Adrenal gland (tissue), 7 donors: ENCODE measurements around a stretch of chr2.

DNA sequence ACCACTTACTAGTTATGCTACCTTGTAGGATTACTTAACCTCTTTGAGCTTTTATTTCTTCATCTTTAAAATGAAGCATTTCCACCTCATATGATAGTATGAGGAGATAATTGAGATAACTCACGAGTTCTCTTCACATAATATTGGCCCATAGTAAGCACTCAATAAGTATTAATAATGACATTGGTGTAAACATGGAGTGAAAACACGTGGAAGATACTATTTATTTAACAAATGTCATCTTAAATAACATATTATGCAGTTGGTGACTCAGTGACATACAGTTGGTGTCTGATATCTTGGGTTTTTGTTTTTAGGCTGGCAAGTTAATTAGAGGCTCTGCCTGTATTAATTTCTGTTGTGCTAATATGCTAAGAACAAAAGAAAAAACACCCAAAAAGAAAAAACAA is 16.9 kb downstream of the AFTPH start:
- PRO-cap, 3 experiments = no peak in any of the 3 experiments
- RAMPAGE, long total RNA, 4 experiments = no peak in any of the 4 experiments
- RRBS = no CpG with 5 or more reads among the region's 2 CpGs

DNA sequence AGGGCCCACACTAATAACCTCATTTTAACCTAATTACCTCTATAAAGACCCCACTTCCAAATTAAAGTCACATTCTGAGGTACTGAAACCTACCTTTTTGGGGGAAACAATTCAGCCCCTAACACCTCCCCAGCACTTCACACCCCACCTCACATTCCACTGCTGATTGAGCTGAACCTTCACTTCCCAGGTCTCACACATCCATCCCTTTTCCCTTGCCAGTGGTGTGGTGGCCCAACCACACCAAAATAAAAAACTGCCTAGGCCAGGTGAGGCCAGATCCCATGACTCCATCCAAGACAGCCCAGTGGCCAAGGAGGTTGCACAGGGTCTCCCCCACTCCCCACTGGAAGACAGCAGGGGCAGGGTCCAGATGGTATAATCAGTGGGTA is 23.2 kb downstream of the SERTAD2 start:
- PRO-cap, 3 experiments = no peak in any of the 3 experiments
- RAMPAGE, long total RNA, 4 experiments = no peak in any of the 4 experiments

GRCh38 chr2:64751108-64752429 is 97.9 kb upstream of the SERTAD2 start:
- PRO-cap, 3 experiments = peak in 3 of 3 experiments; most common plus-strand start chr2:64751597 (in 2); most common minus-strand start chr2:64751799 (in 3)
- RAMPAGE, long total RNA, 4 experiments = no peak in any of the 4 experiments
- RRBS = 2% methylated on average over 25 of the region's 77 CpGs

- PRO-cap, 3 experiments = peak in 3 of 3 experiments; most common plus-strand start chr2:64860023 (in 3); most common minus-strand start chr2:64859721 (in 2)
- RAMPAGE, long total RNA, 4 experiments = no peak in any of the 4 experiments
- RRBS = 4% methylated on average over 14 of the region's 57 CpGs
Measured at GRCh38 chr2:64859574-64860304, 129.5 kb upstream of the SLC1A4 start.

DNA sequence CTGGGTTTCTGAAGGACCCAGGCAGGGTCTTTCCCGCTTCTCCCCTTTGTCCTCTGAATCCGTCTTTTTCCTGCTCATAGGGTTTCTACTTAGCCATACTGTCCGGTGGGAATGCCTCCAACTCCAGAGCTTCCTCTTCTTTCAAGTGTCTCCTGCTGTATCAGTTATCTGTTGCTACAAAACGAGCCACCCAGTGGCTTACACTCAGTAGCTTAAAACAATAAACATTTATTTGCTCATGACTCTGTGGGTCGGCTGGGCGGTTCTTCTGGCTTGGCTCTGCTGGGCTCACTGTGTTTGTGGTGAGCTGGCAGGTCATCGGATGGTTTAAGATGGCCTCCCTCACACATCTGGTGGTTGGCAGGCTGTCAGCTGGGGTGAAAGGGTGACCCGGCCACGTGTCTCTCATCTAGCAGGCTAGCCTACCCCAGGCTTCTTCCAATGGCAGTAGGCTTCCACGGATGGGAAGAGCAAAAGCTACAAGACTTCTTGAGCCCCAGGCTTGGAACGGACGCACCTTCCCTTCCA is 122.4 kb upstream of the SLC1A4 start:
- PRO-cap, 3 experiments = no peak in any of the 3 experiments
- RAMPAGE, long total RNA, 4 experiments = no peak in any of the 4 experiments
- RRBS = no CpG with 5 or more reads among the region's 12 CpGs

DNA sequence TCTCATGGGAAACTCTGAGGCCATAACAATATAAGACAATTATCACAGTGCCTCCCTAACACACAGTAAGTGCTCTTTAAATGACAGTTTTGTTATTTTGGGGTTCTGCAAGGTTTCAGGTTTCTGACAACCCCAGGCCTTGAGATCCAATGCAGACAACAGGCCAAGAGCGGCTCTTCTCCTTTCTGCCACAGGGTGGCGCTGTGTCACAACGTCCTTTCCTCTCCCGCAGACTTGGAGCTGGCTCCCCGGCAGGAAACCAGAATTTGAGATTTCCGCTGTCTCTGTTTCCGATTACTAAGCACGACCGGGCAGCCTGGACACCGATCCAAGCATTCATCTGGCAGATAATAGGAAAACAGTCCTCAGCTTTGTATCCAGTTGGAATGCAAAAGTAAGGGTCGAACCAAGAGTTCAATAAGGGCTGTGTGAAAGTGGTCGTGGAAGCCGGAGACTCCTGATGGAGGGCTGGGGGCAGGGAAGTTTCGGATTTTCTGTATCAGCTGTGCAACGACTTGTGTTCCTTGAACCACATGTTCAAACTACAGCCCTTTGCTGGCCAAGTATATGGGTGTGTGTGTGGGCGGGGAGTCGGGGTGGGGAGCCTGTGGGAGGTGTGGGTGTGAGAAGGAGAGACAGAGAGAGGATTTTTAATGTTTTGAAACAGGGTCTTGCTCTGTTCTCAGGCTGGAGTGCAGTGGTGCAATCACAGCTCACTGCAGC is 71.4 kb upstream of the SLC1A4 start:
- PRO-cap, 3 experiments = peak in 2 of 3 experiments; most common plus-strand start position 293 of the sequence (in 1)
- RAMPAGE, long total RNA, 4 experiments = no peak in any of the 4 experiments
- RRBS = 0% methylated on average over 5 of the region's 17 CpGs

DNA sequence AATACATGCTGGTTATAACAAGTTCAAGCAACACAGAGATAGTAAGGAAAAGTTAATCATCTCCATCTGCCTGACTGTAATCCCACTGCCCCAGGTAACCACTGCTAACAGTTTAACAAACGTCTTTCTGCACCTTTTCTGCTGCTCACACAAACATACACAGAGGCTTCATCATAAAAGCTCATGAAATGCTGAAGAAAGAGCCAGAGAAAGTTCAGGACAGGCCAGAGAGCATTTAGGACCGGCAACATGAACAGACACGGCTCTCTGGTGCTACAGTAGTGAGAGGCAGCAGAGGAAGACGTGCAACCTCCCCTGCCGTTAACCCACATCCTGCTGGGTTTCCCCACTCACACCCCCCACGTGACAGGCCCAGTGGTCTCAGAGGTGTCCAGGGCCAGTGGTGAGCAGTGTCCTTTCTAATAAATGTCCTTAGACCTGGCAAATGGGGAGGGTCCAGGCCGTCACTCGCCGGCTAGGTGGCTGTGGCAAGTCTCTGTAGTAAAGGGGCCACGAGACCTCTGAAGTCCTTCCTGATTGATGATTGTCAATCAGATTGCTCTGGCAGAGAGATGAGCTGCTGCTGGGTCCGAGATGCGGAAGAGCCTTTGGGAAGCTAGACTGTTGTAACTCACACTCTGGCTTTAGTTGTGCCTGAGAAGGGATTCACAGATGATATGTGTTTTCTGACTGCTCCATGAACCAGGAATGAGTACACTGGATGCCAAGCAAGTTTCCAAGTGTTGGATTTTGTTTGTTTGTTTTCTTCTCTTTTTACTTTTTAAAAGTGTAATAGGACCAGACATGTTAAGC is 42.9 kb upstream of the SLC1A4 start:
- PRO-cap, 3 experiments = no peak in any of the 3 experiments
- RAMPAGE, long total RNA, 4 experiments = no peak in any of the 4 experiments
- RRBS = no CpG with 5 or more reads among the region's 12 CpGs

DNA sequence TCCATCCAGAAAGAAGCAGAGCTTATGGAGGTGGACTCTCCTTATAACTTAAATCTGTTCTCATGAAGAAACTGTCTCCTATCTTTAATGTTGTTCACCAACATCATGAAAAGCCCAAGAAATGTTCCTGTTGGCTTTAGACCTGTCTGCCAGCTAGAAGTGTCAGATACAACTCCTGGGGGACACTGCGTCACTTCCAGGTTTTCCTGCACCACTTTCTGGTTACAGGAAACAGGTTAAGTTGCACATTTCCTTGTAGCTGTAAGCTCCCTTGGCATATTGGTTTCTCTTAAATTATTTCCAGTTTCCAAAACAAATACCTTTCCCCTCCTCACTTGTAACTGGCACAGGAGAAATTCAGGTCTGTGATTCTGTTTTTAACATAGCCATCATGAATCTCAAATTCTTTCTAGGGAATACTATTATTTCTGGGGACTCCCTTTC is 2.9 kb downstream of the CEP68 start:
- PRO-cap, 3 experiments = no peak in any of the 3 experiments
- RAMPAGE, long total RNA, 4 experiments = no peak in any of the 4 experiments
- RRBS = no CpG with 5 or more reads among the region's 1 CpG

DNA sequence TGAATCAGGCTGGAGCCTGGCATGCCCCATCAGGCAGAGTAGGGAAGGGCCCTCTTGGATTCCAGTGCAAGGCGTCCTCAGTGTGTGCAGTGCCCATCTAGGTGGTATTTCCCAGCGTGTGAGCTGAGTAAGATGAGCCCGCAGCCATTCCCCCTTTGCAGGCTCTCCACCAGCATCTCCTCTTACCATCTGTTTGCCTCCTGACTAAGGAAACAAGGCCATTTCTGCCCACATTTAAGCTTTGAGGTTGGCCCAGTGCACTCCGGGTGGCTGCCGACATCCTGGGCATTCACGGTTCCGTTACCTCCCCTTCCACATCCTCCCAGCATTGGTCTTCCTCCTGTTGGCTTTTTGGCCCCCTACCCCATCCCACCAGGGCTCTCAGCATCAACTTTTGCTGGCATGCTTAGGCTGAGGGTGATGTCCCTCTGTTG is 11.7 kb downstream of the CEP68 start:
- PRO-cap, 3 experiments = no peak in any of the 3 experiments
- RAMPAGE, long total RNA, 4 experiments = no peak in any of the 4 experiments
- RRBS = no CpG with 5 or more reads among the region's 7 CpGs

DNA sequence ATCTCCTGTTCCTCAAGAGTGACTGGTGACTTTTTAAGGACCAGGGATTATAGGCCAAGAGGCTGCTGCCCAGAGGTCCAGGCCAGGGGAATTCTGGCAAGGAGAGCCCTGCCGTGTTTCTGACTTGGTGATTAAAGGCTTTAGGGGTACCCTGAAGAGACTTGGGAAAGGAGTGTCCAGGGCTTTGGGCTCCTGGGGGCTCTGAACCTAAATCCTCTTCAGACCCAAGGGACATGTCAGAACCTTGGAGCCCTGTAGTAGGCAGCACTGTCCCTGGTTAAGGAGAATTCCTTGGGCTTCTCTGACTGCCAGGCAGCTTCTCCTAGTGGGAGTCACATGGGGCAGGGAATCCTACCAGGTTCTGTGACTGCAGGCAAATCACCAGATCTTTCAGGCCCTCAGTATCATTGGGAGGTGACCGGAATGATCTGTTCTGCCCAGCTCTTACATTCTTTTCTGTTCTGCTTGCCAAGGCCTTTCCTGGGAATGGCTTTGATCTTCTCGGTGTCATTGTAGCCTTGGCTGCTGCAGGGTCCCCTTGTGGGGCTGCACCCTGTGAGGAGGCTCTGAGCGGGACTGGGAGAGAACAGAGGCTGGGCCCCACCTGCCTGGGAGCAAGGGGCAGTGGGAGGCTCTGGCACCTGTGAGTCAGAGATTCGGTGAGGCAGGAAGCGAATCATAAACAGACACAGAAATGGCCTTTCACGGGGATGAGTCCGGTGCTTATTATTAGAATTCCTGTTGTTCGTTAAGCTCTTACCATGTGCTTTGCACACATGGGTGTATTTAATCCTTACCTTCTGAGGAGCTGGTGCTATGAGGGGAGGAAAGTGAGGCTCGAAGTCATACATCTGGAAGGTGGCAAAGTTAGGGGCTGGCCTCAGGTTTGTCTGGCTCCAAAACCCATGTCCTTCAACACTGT is 14.0 kb downstream of the CEP68 start:
- PRO-cap, 3 experiments = peak in 3 of 3 experiments; most common plus-strand start position 401 of the sequence (in 2); most common minus-strand start position 293 of the sequence (in 2)
- RAMPAGE, long total RNA, 4 experiments = no peak in any of the 4 experiments
- RRBS = no CpG with 5 or more reads among the region's 10 CpGs

- PRO-cap, 3 experiments = no peak in any of the 3 experiments
- RAMPAGE, long total RNA, 4 experiments = no peak in any of the 4 experiments
- RRBS = no CpG with 5 or more reads among the region's 4 CpGs
Measured at GRCh38 chr2:65092699-65093332, 36.6 kb downstream of the CEP68 start.

DNA sequence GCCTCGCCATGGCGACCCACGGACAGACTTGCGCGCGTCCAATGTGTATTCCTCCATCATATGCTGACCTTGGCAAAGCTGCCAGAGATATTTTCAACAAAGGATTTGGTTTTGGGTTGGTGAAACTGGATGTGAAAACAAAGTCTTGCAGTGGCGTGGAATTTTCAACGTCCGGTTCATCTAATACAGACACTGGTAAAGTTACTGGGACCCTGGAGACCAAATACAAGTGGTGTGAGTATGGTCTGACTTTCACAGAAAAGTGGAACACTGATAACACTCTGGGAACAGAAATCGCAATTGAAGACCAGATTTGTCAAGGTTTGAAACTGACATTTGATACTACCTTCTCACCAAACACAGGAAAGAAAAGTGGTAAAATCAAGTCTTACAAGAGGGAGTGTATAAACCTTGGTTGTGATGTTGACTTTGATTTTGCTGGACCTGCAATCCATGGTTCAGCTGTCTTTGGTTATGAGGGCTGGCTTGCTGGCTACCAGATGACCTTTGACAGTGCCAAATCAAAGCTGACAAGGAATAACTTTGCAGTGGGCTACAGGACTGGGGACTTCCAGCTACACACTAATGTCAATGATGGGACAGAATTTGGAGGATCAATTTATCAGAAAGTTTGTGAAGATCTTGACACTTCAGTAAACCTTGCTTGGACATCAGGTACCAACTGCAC is 22.4 kb upstream of the ACTR2 start:
- PRO-cap, 3 experiments = no peak in any of the 3 experiments
- RAMPAGE, long total RNA, 4 experiments = start-site peak on the plus strand in 1 of 4 experiments, centred at position 155 of the sequence, 6 reads per replicate
- RRBS = no CpG with 5 or more reads among the region's 10 CpGs

DNA sequence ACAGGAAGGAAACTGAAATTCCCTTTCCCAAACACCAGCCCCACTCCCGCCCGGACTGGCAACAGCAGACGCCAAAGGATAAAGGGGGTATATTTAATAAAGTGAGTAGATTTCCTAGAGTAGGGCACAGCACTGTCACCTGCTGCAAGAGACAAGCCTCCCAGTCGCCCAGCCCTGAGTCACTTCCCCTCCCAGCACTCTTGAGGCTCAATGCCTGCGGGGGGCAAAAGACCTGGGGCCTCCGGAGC is 2.1 kb downstream of the SPRED2 start:
- PRO-cap, 3 experiments = no peak in any of the 3 experiments
- RAMPAGE, long total RNA, 4 experiments = no peak in any of the 4 experiments
- RRBS = no CpG with 5 or more reads among the region's 6 CpGs

GRCh38 chr2:65430641-65431689 is 1.4 kb downstream of the SPRED2 start:
- PRO-cap, 3 experiments = peak in 3 of 3 experiments; most common plus-strand start chr2:65431525 (in 3); most common minus-strand start chr2:65430775 (in 3)
- RAMPAGE, long total RNA, 4 experiments = no peak in any of the 4 experiments
- RRBS = 1% methylated on average over 30 of the region's 115 CpGs

GRCh38 chr2:65943170-65943493 is 491.8 kb upstream of the MEIS1 start:
- PRO-cap, 3 experiments = no peak in any of the 3 experiments
- RAMPAGE, long total RNA, 4 experiments = no peak in any of the 4 experiments
- RRBS = no CpG with 5 or more reads among the region's 5 CpGs

GRCh38 chr2:66446954-66447262 is 12.0 kb downstream of the MEIS1 start:
- PRO-cap, 3 experiments = peak in 1 of 3 experiments; most common minus-strand start chr2:66447134 (in 1)
- RAMPAGE, long total RNA, 4 experiments = no peak in any of the 4 experiments
- RRBS = no CpG with 5 or more reads among the region's 7 CpGs

DNA sequence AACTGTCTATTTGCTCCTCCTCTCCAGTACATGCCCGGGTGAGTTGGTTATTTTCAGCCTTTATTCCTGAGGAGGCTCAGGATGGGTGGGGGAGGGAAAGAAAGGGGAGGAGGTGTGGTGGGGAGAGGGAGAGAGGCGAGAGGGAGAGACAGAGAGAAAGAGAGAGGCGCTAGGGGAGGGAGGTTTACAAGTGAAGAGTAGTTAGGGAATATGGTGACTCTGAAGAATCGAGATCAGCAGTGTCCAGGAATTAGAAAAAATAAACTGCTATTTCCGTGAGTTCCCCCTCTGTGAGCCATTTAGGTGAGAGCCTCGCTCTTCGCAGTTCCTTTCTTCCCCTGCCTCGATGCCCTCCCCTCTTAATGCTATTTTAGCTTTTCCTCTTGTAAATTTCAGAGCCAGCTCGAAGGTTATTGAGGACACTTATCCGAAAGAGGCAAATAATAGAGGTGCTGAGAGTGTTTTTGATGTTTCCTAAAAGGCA is 139.0 kb downstream of the MEIS1 start:
- PRO-cap, 3 experiments = no peak in any of the 3 experiments
- RAMPAGE, long total RNA, 4 experiments = no peak in any of the 4 experiments
- RRBS = no CpG with 5 or more reads among the region's 10 CpGs

GRCh38 chr2:66574388-66575728 is 139.9 kb downstream of the MEIS1 start:
- PRO-cap, 3 experiments = peak in 3 of 3 experiments; most common plus-strand start chr2:66574842 (in 3); most common minus-strand start chr2:66575159 (in 2)
- RAMPAGE, long total RNA, 4 experiments = no peak in any of the 4 experiments
- RRBS = no CpG with 5 or more reads among the region's 42 CpGs

GRCh38 chr2:66698239-66699190 is 263.6 kb downstream of the MEIS1 start:
- PRO-cap, 3 experiments = no peak in any of the 3 experiments
- RAMPAGE, long total RNA, 4 experiments = no peak in any of the 4 experiments
- RRBS = no CpG with 5 or more reads among the region's 9 CpGs

- PRO-cap, 3 experiments = no peak in any of the 3 experiments
- RAMPAGE, long total RNA, 4 experiments = no peak in any of the 4 experiments
- RRBS = no CpG with 5 or more reads among the region's 8 CpGs
Measured at GRCh38 chr2:66702197-66703016, 267.5 kb downstream of the MEIS1 start.